Airway epithelial cell (primary cell): ENCODE measurements around the gene LIX1L.

DNA sequence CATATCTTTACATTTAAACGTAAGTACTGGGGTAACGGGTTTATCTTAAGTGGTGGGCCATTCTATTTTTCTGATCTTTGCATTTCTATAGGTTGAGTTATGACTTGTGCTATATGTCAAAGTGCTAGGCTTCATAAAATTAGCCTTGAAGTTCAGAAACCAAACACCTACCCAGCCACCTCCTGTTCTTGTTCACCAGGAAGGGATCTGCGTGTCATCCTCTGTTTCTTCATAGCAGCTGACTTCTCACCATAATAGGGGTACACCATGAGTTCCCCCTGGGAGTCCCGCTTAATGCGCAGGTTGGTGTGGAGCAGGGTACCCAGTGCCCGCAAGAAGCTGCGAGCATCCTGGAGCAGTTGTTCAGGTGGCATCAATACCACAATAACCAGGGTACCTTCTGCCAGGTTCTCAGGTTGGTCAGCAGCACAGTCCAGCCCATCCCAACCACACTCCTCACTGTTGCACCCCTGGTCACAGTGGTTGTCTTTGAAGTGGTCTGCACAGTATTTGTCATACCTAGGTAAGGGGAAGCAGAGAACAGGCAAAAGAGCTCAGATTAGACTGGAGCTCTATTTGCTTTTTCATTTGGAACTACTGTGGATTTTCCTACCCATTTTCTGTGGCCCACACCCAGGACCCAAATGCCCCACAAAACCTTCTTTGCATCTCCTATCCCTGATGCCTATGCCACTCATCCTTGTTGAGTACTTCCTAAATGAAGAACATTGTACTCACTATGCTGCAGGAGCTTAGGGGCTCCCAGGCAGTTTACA is 27.3 kb upstream of the ADAM30 start:
- RAMPAGE, long total RNA = no peak

DNA sequence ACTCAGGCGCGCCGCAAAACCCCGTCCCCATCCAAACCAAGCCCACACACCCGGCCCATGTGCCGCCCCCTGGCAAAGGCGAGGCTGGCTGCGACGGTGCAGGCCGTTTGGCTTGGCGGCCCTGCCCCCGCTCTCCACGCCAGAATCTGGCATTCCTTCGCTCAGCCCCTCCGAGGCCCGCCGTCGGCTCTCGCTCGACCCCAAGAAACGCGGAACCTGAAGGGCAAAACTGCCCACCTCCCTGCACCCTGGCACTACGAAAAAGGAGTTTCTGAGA is 736 bp downstream of the NOTCH2 start:
- RAMPAGE, long total RNA = no peak

- RAMPAGE, long total RNA = no peak
Observed at GRCh38 chr1:120277576-120277945, 101.2 kb upstream of the SEC22B start.

GRCh38 chr1:120460233-120460805 is 45.5 kb downstream of the NBPF8 start:
- RAMPAGE, long total RNA = no peak

- RAMPAGE, long total RNA = no peak
Observed at GRCh38 chr1:120461893-120463099, 47.5 kb downstream of the NBPF8 start.

- RAMPAGE, long total RNA = no peak
Observed at GRCh38 chr1:120492917-120493499, 78.2 kb downstream of the NBPF8 start.

DNA sequence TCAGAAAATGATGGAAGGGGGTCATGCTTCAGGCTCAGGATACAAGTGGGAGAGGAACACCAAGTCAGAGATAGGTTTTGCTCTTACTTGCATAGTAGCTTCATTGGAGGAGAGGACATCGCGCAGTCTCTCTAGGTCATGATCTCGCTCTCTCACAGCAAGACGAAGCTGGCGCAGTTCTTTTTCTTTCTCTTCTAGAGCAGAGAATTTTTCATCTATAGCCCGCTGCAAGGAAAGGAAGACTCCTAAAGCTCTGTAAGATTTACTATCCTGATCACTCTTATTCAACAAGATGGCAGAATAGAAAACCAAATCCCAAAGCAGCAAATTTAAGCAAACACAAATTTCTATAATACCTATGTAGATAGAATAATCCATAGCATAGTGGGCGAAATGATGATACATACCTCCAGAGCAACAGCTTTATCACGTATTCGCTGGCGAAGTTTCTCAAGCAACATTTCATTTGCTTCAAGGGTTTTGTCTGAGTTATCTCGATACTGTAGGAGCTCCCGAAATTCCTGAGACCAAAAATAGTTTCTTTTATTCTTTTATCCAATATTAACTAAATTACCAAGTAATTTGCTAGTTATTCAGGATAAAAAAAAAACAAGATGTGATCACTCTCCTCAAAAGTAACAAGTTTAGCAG is 129.2 kb downstream of the NBPF8 start:
- RAMPAGE, long total RNA = no peak

- RAMPAGE, long total RNA = no peak
Observed at GRCh38 chr1:120557497-120558167, 142.8 kb downstream of the NBPF8 start.

GRCh38 chr1:121000896-121001228 is 111.3 kb downstream of the PPIAL4A start:
- RAMPAGE, long total RNA = no peak

GRCh38 chr1:121051921-121052376 is 132.2 kb downstream of the FAM72B start:
- RAMPAGE, long total RNA = no peak

DNA sequence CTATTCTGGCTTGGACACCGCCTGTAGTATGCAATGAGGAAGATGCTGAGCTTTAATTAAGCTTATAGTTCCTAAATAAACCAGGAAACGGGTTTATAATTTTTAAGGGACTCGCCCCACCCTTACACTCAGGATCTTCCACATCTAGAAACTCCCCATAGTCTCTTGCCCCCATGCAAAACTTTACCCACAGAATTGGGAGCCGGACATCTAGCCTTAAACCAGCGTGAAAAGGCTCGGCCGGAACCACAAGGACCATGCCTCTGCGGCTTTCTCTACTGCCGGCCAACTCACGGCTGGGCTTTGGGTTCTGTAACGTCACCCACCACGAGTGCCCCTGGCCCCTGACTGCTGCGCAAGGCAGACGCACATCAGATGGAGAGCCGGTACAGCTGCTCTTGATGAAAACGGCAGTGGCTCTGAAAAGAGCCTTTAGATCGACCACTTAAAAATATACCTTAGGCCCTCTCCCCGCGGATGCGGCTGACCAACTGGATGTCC is 66.4 kb downstream of the FAM72B start:
- RAMPAGE, long total RNA = no peak

GRCh38 chr1:143699771-143699993 is 206.1 kb downstream of the H3-7 start:
- RAMPAGE, long total RNA = no peak

DNA sequence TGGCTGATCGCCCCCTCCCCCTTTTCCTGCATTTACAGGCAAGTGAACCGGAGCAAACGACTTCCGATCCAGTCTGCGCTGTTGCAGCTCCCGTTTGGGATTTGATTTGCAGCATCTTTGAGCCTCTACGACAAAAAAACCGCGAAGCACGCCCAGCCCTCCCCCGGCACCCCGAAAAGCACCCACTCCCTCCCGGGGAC is 2.6 kb upstream of the FAM72C start:
- RAMPAGE, long total RNA = no peak

DNA sequence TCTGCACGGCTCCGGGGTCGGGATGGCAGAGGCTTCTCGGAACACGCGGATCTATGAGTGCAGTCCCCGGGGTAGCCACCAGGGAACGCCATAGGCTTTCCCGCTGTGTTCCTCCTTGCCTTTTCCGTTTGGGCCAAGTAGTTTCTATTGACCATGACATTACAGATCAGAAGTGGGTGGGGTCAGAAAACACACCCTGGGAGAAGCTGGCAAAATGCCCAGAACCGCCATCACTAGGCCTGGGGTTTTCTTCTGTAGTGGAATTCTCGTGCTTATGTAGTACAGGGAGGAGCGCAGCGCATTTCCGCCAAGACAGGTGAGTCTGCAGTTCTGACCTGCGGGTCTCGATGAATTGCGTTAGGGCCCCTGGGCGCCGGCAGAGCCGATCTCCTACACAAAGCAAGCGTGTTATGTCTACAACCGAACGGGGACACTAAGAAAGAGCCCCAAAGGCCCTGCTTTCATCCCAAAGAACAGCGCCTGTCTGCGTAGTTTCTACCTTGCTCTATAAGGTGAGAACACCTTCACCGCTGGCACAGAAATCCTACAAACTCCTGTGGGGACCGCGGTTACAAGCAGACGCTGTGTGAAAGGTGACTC is 28.9 kb upstream of the NBPF15 start:
- RAMPAGE, long total RNA = no peak

DNA sequence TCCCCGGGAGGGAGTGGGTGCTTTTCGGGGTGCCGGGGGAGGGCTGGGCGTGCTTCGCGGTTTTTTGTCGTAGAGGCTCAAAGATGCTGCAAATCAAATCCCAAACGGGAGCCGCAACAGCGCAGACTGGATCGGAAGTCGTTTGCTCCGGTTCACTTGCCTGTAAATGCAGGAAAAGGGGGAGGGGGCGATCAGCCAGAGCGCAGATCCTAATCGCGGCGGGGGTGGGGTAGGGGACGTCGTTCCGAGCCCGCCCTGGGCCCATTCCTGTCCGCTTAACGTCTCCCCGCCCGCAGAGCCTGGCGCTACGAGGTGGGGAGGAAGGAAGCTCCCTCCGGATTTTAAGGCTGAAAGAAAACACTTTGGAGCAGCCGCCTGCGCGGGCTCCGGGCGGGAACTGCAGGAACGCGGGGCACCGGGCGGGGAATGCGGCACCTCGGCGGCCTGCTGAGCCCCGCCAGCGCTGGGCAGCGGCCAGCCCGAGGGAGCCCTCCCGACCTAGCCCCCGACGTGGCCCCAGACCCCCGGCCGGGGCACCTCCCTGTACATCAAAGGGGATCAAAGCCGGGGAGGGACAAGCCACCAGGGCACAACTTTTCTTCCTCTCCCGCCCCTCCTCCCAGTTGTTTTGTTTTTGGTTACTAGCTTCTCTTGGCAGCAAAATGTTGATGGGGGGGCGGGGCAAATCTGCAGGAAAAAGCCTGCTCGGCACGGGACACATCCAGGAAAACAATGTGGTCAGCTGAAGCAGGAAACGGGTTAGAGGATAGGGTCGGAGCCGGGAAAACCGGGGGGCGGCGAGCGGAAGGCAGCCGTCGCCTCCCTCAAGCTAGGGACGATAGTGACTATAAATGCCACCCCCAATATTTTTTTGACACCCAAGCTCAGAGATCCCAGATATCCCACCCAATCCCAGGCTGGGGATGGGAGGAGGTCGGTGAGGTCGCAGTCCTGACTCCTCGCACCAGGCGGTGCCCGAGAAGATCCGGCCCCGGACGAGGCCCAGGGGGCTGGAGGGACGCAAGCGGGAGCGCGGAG is 1.5 kb downstream of the SRGAP2B start:
- RAMPAGE, long total RNA = no peak

DNA sequence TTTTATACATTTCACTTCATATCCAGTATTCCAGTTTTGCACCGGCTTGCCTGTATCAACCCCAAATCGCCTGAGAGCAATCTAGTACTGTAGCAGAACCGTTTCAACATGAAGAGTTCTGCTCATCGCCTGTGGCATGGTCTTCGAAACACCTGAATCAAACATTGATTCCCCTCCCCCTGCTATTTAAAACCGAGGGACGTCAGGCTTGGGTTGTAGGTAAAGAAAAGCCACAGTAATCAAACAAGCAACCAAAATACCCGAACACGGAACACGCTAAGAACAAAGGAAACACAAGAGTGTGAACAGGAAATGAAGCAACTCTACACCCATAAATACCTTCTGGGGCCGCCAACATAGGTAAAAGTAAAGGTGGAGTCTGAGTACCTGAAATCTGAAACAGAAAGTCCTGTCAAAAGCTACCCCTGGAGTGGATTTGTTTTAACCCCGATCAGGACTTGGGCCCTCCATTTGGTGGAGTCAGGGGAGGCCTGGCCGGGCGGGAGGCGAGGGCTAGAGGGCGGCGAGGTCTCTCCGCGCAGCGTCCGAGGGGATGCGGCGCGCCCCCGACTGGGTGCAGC is 27.5 kb downstream of the PPIAL4D start:
- RAMPAGE, long total RNA = no peak

DNA sequence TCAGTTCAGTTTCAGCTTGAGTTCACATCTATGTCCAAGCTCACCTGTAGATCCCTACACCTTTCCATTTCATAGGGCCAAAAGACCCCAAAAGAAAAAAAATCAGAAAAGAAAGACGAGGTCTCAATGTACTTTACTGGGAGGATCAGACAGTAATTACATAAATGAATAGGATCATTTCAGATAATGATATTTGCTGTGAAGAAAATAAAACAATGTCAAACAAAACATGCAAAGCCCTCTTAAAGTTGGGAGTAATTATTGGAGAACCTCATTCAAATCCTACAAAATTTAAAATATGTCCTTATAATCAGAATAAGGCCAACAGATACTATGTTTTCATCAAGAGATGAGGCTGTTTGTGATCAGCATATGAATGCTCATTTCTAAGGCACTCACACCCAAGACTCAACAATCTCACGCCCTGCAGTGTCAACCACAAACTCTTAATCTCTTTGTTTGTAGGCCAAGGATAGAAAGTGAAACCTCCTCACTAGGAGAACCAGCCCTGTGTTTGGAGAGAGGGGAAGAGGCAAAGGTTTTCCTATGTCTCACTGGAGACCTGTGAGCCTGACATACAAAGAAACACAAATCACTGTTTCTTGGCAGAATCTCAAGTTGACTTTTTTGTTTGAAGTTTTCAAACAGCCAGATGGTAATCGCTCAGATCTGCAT is 16.8 kb downstream of the PDZK1 start:
- RAMPAGE, long total RNA = no peak

GRCh38 chr1:145711061-145712006 is 4.2 kb upstream of the PDZK1 start:
- RAMPAGE, long total RNA = no peak

GRCh38 chr1:145784392-145784752 is 39.5 kb downstream of the RNF115 start:
- RAMPAGE, long total RNA = no peak

- RAMPAGE, long total RNA = no peak
Observed at GRCh38 chr1:145957273-145958380, at the start of gene LIX1L. LIX1L (minus strand) TSS chr1:145958017.